Endometrial microvascular endothelial cells (primary cell): ENCODE data around the gene AURKA.

- RAMPAGE, long total RNA: no peak
These were observed 1.0 kb downstream of the ZFP64 start for GRCh38 chr20:52190476-52191022.

DNA sequence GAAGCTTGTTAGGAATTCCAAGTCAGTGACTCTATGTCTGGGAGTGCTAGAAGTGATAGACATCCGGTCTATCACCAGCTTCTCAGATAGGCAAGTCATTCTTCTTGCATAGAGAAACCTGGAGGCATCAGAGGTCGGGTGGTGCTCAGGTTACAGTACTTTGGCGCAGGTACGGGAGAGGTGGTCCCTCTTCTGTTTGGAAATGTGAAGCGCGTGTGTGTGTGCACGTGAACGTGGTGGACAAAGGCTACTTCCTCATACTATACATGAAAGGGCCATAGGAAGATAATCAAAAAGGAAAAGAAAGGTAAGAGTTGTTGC lies 299.2 kb upstream of the ZFP64 start:
- RAMPAGE, long total RNA: no peak

GRCh38 chr20:52616450-52617036 lies 355.6 kb upstream of the TSHZ2 start:
- RAMPAGE, long total RNA: no peak

- RAMPAGE, long total RNA: no peak
These were observed 1.5 kb downstream of the TSHZ2 start for GRCh38 chr20:52973571-52974094.

DNA sequence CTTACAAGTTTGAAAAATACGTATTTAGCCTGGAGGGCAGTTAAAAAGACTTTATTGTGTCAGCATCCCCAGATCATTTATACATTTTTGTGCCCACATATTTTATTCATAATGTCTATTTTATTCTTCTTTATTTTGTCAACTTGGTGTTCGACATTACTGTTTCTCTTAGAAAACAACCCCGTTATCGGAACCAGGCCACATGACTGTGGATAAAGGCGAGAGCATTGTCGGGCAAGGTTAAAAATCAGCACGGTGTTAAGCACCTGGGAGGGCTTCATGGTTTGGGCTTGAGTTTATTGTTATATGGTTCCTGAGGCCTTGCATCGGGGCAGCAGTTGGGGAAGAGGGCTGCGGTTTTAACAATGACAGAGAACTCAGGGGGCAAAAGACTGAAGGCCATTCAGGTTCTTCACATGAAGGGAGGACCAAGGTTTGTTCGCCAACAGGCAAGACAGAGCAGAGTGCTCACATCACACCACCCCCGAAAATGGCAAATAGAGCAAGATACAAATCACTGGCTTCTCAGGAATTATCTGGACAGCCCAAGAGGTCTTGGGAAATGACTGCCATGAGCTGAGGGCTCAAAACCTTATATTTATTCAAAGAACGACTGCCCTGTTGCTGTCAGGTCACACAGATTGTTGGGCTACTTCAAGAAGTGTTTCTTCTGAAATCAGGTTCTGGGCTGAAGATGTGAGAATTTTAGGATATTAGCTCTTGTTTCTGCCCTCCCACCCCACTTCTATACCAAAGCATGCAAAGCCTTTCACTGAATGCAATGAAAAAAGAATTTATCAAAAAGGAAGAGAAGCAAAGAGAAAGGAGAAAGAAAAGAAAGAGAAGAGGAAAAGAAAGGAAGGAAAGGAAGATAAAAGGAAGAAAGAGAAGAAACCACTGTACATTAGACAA lies 284.8 kb downstream of the ZNF217 start:
- RAMPAGE, long total RNA: no peak

GRCh38 chr20:53567049-53568146 lies 26.2 kb downstream of the ZNF217 start:
- RAMPAGE, long total RNA: no peak

GRCh38 chr20:53739866-53740875 lies 146.5 kb upstream of the ZNF217 start:
- RAMPAGE, long total RNA: no peak

DNA sequence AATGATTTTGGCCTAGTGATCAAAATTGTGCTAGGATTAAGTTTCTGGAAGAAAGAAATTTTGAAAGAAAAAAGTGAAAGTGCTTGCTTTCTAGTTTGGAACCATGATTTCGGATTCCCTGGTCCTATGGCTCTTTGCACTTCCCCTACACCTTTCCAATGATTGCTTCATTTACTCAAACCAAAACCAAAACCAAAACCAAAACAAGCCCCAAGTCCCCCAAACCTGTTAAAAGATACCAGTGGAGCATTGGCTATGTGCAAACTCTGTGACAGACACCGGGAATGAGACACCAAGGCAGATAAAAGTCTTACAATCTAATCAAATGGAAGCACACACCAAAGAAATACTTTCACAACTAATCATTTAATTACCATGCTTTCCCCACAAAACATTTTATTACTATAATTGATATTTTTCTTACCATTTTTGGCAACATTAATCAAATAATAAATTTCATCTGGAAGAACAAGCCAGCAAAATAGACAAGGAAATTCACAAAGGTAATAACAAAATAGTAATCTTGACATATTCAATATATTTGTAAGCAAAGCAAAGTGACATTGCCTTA lies 174.0 kb upstream of the ZNF217 start:
- RAMPAGE, long total RNA: no peak

- RAMPAGE, long total RNA: no peak
These were observed 192.5 kb upstream of the ZNF217 start for GRCh38 chr20:53786130-53786574.

DNA sequence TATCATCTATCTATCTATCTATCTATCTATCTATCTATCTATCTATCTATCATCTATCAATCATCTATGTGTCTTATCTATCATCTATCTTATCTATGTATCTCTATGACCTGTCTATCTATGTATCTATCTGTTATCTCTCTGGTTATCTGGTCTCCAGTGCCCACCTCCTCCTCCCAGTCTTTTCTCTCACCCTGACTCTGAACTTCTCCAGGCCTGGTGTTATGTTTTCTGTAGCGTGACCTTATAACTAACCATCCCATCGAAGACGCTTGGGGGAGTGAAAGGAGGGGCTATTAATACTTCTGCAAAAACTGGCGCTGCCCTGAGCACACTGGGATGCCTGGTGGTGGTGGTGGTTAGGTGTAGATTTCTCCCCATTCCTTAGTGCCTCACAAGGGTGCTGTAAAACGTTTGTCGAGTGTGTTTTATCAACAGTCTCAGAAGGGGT lies 156.3 kb downstream of the BCAS1 start:
- RAMPAGE, long total RNA: no peak

DNA sequence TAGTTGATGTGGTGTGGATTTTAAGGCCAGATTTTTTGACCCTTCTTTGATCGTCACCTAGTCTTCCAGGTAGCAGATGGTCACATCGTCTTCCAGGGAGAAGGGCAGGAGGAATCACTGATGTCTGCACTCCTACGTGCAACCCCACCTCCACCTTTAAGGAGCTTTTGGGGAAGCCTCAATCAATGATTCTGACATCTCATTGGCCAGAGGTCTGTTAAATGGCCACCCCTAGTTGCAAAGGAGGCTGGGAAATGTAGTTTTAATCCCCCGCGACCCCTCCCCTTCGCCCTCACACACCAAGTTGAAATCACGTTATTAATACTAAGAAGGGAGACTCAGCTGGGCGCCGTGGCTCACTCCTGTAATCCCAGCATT lies 151.5 kb downstream of the BCAS1 start:
- RAMPAGE, long total RNA: no peak

DNA sequence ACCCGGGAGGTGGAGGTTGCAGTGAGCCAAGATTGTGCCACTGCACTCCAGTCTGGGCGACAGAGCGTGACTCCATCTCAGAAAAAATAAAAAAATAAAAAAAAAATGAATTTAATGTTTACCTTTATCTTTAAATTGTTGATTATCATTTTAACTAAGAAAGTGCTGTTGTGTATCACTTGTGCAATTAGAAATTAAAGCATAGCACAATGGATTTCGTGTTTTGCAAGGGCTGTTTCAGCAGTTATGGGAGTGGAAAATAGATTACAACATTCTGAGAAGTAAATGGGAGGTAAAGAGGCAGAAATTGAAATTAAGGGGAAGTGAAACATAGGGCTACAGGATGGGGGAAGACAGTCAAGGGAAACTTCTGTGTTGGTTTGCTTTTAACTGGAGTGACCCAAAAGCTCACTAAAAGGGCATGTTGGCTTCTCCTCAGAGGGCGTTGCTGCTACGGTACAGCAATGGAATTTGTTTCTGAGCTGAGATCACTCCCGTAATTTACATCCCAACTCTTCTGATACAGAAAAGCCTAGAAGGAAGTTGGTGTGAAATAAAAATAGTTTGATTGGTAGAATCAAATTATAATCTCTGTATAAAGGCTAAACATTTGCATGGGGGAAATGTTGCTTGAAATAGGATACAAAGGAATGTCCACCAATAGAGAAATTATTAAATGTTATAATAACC lies 147.5 kb downstream of the BCAS1 start:
- RAMPAGE, long total RNA: no peak

DNA sequence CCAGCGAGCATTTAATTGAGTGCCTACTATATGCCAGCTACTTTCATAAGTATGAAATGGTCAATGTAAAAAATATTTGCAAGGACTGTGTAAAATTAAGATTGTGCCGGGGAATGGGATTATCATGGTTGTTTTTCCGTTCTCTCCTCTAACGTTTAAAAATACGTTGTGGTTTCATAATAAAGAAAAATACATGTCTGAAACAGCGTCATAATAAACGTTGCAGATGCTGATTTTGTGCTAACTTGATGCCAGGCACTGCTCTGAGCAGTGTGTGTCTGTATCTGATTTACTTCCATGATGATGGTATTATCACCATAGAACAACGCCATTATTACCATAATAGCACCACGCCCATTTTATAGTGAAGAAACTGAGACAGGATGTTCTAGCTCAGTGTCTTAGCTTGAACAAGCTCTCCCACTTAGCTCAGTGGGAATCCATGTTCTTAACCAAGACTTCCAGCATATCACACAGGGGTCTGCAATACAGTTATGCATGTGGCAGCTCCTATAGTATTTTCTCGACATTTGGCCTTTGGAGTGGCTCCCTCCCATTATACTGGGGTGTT lies 144.5 kb downstream of the BCAS1 start:
- RAMPAGE, long total RNA: no peak

GRCh38 chr20:53934201-53935345 lies 135.8 kb downstream of the BCAS1 start:
- RAMPAGE, long total RNA: no peak

GRCh38 chr20:53935346-53935634 lies 135.1 kb downstream of the BCAS1 start:
- RAMPAGE, long total RNA: no peak

GRCh38 chr20:53949093-53949888 lies 121.1 kb downstream of the BCAS1 start:
- RAMPAGE, long total RNA: no peak

DNA sequence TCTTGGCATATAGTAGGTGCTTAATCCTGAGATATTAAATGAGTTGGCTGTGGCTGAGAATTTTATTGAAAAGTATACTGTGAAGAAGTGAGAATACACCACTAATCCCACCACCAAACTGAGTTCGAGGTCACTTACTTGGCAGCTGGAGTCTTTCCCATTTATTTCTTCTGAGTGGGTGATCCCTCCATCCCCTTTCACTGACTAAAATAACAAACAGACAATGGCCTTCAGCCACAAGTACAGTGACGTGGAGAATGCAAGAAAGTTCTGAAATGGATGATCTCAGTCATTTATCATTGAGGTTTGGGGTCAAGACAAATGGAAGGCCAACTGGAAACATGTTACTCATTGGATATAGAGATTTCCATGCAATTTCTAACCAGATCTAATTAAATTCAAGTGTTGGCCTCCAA lies 113.1 kb downstream of the BCAS1 start:
- RAMPAGE, long total RNA: no peak

GRCh38 chr20:54103298-54103648 lies 32.9 kb upstream of the BCAS1 start:
- RAMPAGE, long total RNA: no peak

- RAMPAGE, long total RNA: no peak
These were observed 10.4 kb upstream of the FAM210B start for GRCh38 chr20:56348252-56348810.

- RAMPAGE, long total RNA: start-site peak on the minus strand at chr20:56392193-56392242, 53 and 525 reads in 2 replicates
These were observed at the start of gene AURKA for GRCh38 chr20:56391467-56392335. AURKA (minus strand) TSS chr20:56392215.